ENCODE data around the genes DMWD, PGLYRP1 and PNMA8C.

DNA sequence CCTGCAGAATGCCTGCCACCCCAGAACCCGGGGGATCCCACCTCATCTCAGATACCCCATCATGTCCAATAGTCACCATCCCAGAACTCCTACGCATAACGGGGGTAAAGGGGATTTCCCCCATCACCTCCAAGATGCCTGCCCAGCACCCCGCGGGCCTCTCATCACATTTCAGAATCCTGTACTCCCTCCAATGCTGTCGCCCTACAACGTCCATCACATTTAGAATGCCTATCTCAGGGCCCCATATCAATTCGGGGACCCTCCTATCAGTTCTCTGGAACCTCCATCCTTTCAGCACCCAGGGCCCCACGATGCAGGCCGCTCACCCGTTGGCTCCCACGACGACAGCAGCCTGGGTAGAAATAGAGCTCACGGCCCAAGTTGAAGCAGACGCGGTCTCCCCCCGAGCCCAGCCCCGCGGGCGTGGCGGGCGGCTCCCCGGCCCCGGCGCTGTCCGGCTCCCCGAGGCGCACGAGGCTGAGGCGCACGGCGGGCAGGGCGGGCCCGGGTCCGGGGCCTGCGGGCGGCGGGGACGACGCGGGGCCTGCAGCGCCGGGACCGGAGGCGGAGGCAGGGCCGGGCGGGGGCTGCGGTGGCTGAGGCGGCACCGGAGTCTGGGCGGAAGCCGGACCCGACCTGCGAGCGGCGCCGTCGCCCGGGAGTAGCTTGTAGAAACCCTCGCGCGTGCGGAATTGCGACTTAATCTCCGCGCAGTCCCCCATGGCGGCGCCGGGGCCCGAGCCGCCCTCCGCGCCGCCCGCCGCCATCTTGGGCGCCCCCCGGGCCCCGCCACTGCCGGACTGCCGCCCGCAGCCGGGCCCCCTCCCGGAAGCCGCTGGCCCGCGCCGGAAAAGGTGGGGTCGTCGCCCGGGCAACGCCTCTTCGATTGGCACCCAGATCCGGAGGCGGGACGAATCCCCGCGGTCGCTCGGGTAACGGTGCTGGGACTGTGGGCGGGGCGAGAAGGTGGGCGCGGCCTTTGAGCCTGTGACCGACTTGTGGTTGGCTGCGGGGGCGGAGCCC lies at the start of gene DMWD:
Gene DMWD, minus strand, starts transcription at position 859 of the 1,026 bp plus-strand sequence.
- PRO-cap = unidirectional peak, minus-strand start at position 834 of the sequence
- RAMPAGE, long total RNA, 4 experiments = no peak in any of the 4 experiments

DNA sequence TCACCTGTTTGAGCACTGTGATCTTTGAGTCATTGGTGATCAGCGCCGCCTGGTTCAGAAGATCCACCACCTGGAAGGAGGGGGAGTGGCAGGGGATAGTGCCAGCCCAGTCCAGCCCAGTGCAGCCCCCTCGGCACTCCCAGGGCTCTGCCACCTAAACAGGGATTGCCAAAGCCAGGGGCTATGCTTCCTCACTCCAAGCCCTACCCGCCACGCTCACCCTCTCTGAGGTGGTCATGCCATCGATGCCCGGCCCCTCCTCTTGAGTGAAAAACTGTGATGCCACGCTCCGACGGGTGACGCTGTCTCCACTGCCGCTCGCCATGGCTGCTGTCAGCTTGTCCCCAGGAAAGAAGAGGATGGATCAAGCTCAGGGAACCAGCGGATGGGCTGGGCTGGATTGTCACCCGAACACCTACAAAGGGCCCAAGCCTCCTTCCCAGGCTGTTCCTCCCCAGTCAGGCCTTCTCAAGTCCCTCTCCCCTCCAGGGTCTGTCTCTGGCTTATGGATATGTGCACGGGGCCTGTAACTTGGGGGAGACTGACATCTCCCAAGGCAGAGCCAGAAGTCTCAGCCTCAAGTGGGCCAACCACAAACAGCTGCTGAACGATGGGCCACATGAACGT lies 8.7 kb downstream of the SYMPK start:
- PRO-cap = no peak
- RAMPAGE, long total RNA, 4 experiments = start-site peak on the minus strand in 1 of 4 experiments, centred at position 385 of the sequence, 33 reads per replicate

DNA sequence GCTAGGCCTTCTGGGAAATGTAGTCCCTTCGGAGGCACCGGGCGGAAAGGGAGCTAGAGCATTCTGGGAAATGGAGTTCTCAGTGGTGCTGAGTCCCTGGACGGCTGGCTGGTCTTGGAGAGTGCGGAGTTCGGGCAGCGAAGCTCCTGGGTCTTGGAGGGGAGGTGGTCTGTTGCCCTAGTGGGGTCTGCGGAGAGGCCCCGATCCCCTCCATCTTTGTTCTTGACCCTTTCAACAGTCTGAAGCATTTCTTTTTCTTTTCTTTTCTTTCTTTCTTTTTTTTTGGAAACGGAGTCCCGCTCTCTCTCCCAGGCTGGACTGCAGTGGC lies 321 bp upstream of the SYMPK start:
- PRO-cap = bidirectional peak, plus-strand start at position 82 of the sequence, minus-strand start outside the sequence
- RAMPAGE, long total RNA, 4 experiments = no peak in any of the 4 experiments

- PRO-cap = no peak
- RAMPAGE, long total RNA, 4 experiments = no peak in any of the 4 experiments
These were observed at the start of gene PGLYRP1 for GRCh38 chr19:46022822-46023153. Gene PGLYRP1 (minus strand): TSS chr19:46023053.

GRCh38 chr19:46180559-46181289 lies 32.7 kb downstream of the IGFL2 start:
- PRO-cap = no peak
- RAMPAGE, long total RNA, 4 experiments = no peak in any of the 4 experiments

DNA sequence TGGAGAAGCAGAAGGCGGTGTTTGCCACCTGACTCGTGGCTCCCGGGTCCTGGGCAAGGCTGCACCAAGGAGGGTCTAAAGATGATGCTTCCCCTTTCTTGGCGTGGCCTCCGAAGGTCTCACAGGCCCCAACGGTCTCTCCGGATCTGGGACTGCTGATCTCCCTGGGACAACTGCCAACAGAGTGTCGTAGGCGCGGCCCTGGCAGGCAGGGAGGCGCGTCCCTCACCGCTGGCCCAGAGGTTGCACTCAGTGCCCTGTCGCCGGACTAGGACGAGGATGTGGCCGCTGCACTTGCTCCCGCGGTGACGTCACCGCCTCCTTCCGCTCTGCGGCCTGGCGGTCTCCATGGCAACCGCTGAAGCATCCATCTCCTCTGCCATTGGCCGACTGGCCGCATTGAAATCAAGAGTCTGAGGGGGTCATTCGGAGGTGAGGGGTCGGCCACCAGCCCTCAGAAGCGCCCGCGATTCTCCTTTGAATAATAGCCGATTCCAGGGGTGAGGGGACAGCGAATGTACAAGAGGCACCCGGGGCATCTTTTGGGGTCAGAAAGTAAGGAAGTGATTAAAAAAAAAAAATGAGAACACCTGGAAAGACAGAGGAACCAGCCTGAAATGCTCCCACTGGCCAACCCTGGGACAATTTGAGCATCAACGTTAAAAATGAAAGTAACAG lies at the start of gene PNMA8C:
Gene PNMA8C, minus strand, starts transcription at position 313 of the 678 bp plus-strand sequence.
- PRO-cap = no peak
- RAMPAGE, long total RNA, 4 experiments = no peak in any of the 4 experiments

DNA sequence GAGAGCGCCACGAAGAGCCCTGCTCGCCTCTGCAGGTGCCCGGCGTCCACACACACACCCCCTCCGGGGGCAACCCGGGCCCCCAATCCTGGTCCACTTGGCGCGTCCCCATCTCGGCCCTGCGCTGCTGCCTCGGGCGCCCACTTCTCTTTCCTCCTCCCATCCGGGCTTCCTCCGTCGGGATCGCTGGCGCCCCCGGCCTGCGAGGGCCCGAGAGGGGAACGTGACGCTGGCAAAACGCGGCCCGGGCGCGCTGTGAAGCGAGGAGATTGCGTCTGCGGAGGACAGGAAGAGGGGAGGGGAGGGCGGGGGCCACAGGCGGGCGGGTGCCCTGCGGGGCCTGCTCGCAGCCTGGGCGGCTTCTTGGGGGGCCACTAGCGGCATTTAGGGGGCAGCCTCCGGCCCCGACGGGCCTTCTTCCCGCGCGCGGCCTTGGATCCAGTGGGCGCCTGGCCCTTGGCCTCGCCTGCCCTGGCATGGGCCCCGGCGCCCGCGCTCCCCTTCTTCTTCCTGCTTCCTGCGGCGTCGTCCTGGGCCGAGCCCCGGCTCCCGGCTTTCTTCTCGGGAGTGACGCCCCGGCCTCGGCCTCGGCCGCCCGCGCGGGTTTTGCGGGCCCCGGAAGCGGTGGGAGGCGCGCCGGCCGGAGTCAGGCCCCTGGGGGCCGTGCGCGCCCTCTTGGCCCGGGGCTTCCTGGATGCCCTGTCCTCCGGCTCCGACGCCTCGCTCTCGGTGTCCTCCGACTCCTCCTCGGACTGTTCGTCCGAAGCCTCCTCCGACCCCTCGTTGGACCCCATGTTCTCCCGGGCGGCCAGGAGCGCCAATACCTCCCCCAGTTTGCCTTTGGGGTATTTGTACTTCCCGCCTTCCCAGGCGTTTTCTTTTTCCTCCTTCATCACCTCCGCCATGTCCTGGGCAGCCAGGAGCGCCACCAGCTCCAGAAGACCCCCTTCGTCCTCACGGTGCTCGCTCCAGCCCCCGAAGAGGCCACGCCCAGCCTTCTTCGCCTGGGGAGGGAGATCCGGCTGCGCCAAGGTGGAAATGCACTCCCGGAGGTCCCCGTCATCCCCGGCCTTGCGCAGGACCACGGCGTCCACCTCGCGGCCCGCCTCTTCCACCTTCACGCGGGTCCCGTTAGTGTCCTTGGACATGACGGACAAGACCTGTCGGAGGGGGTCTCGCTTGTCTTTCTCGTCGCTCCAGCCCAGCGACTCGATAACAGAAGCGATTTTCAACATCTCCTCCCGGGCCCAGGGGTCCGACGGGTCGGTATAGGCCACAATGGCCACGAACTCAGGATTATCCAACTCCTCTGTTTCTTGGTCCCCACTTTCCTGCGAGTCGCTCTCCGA lies 2.0 kb downstream of the PNMA8B start:
- PRO-cap = bidirectional peak, plus-strand start at position 317 of the sequence, minus-strand start at position 173 of the sequence
- RAMPAGE, long total RNA, 4 experiments = no peak in any of the 4 experiments

DNA sequence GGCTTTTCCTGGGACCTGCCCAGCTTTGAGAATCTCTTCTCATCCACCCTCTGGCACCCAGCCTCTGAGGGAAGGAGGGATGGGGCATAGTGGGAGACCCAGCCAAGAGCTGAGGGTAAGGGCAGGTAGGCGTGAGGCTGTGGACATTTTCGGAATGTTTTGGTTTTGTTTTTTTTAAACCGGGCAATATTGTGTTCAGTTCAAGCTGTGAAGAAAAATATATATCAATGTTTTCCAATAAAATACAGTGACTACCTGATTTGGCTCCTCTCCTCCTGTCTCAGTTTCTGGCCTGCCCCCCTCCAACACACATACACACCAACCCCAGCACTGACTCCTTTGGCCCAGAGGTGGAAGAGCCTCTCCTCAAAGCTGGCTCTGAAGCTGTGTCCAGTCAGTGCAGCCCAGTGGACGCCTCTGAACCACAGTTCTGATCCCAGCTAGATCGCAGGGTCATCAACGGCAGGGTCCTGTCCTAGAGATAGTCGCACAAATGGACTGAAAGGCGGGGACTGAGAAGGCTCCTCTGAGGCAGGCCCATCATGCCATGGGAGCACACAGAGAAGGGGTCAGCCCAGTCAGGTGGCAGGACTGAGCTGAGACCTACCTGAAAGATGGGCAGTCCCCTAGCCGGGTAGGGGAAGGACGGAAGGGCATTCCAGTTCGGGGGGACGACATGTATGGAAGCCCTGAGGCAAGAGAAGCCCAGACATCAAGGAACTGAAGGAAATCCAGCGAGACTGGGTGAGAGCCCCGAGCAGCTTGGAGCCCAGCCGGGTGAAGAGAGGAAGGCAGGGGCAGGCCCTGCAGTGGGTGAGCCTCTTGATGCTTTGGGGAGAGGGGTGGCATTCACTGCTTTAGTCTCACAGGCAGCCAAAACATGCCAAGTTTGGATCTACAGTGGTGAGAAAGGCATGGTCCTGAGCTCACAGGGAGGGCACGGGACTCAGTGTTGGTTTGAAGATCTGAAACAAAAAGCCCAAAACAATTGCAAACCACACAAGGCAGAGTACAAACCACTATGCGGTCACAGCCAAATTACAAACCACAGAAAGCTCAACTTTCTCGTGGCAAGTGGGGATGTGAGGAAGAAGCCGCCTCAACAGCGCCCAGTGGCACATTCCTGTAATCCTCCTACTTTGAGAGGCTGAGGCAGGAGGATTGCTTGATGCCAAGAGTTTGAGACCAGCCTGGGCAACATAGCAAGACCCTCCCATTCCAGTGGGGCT lies 9.8 kb downstream of the CALM3 start:
- PRO-cap = no peak
- RAMPAGE, long total RNA, 4 experiments = no peak in any of the 4 experiments

DNA sequence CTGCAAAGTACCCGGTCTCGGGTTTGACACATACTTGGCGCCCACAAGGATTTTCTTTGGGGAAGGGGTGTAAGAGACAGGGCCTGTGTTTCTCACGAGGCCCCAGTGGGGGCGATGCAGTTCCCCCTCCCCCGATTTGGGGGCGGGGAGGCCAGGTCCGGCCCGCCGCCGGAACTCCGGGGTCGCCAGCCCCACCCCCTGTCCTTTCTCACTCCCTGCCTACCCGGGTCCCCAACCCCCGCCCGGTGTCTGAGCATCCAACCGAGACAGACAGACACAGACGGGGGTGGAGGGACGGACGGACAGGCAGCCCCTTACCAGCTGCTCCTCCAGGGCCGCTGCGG lies 512 bp downstream of the DACT3 start:
- PRO-cap = unidirectional peak, plus-strand start at position 279 of the sequence
- RAMPAGE, long total RNA, 4 experiments = no peak in any of the 4 experiments

DNA sequence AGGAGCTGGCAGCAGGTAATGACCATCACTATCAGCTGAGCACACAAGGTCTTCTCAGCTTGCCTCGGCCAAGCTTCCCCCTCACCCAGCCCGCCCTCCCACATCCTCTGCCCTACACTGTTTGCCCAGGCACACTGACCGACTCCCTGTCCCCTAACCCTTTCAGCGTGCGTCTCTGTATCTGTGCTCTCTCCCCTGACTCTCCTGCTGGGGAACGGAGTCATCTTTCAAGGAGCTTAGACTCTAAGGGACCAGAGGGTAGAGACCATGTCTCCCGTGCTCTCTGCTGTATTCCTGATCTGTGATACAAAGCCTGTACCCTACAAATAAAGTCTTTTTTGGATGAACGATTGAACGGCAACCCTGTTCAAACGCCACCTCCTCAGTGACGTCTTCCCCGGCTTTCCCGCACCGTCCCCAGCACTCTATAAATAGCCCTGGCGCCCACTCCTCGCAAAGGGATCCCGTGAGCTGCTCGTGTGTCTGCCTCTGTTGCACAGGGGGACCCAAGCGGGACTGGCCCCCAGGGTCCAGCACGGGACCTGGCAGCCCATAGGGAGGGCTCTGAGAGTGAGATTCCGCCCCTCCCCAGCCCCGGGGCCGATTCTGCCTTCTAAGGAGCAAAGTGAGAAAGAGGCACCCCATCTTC lies 8.3 kb upstream of the FKRP start:
- PRO-cap = no peak
- RAMPAGE, long total RNA, 4 experiments = start-site peak on the minus strand in 1 of 4 experiments, centred at position 491 of the sequence, 16 reads per replicate

GRCh38 chr19:46759669-46760435 lies 13.6 kb upstream of the STRN4 start:
- PRO-cap = no peak
- RAMPAGE, long total RNA, 4 experiments = no peak in any of the 4 experiments

DNA sequence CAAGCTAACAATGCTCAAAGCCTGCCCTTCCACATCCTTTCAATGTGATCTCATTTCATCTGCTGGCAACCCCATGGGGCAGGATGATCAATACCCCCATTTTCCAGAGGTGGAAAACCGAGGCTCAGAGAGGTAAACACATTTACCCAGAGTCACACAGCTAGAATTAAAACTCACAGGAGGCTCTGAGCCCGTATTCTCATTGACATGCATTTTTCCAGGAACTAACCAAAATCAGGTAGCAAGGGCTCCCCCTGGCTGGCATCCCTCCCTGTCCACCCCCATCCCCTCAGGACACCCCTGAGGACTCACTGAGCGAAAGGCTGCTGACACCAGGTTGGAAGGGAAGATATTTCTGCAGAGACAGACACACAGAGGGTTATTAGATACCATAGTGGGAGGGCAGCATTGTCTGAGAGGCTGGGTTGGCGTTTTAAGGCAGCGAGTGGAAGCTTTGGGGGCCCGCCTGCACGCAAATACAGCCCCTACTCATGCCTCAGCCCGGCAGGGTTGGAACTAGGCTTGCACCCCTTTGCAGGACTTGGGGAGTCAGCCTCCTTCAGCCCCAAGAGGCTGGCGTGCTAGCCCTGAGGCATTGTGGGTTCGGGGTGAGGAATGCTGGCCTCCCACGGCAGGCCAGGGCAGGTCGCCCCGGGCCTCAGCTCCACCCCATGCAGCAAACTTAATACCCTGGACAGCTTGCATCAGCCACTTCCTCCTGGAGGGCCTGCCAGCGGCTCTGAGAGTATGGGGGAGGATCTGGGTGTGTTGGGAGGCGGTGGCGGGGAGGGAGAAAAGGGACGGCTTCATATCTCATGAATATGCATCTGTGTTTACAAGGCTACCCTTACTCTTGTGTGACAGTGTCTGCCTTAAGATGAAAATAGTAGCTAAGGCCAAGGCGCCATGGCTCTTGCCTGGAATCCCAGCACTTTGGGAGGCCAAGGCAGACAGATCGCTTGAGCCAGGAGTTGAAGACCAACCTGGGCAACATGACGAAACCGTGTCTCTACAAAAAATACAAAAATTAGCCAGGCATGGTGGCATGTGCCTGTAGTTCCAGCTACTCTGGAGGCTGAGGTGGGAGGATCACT lies 3.8 kb downstream of the SLC1A5 start:
- PRO-cap = bidirectional peak, plus-strand start at position 711 of the sequence, minus-strand start at position 660 of the sequence
- RAMPAGE, long total RNA, 4 experiments = no peak in any of the 4 experiments

DNA sequence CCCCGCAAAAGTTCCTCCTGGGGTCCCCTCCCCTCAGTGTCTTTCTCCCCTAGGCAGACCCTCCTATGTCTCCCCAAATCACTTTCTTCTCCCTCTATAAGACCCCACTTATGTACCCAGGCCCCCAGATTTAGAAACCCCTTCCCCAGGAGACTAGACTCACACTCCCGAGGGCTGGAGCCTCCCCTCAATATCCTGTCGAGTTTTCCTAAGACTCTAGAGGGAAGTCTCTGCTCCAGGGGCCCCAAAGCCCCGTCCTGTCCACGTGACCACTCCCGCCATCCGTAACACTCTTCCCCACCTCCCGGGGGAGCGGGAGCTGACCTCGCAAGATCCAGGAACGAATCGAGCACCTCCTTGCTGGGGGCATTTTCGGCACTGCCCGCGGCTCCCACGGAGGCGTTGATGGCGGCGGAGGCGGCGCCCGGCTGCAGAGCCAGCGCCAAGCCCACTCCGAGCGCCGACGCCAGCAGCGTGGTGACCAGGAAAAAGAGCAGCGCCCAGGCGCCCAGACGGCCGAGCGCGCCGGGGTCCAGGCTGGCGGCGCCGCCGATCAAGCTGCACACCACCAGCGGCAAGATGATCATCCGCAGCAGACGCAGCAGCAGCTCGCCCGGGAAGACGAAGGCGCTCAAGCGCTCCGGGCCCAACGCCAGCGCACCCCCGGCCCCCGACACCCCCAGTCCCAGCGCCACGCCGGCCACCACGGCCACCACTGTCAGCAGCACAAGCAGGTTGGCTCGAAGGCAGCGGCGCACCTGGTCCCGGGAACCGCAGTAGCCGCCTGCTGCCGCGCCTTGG lies 1.1 kb downstream of the SLC1A5 start:
- PRO-cap = unidirectional peak, plus-strand start at position 475 of the sequence
- RAMPAGE, long total RNA, 4 experiments = no peak in any of the 4 experiments

DNA sequence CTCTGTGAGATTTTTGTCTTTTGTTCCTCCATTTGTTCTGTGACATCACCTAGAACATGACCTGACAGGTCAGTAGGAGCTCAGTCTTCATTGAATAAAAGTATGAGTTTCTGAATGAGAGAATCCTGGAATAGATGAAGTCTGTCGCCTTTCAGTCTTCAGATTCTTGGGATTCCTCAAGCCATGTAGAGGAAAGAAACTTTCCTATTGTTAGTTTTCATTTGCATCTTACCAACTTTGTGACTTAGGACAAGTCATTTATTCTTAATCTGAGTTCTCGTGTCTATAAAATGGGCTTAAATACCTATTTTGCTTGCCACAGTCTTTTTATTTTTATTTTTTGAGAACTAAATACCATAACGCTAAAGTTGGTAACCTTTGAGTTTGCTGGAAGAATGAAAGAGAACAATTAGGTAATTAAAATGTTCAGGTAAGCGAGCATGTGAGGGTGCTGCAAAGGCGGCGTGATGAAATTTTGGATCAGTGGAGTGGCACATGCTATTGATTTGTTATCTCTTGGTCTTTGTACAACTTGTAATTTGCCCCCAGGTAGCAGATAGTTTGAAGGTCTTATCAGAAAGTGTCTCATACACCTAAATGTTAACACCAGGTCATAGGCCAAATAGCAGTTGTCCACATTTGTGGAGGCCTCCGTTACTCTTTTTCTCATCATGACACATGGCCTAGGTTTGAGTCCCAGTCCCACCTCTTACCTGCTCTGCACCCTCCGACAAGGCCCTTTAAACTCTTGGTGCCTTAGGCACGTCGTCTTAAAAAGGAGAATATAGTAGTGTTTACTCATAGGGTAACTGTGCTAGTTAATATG lies 14.7 kb downstream of the ARHGAP35 start:
- PRO-cap = no peak
- RAMPAGE, long total RNA, 4 experiments = no peak in any of the 4 experiments

GRCh38 chr19:46954701-46955851 lies 64.6 kb upstream of the NPAS1 start:
- PRO-cap = unidirectional peak, minus-strand start at chr19:46955640
- RAMPAGE, long total RNA, 4 experiments = no peak in any of the 4 experiments

- PRO-cap = no peak
- RAMPAGE, long total RNA, 4 experiments = no peak in any of the 4 experiments
These were observed 18.0 kb upstream of the NPAS1 start for GRCh38 chr19:47001630-47002139.

DNA sequence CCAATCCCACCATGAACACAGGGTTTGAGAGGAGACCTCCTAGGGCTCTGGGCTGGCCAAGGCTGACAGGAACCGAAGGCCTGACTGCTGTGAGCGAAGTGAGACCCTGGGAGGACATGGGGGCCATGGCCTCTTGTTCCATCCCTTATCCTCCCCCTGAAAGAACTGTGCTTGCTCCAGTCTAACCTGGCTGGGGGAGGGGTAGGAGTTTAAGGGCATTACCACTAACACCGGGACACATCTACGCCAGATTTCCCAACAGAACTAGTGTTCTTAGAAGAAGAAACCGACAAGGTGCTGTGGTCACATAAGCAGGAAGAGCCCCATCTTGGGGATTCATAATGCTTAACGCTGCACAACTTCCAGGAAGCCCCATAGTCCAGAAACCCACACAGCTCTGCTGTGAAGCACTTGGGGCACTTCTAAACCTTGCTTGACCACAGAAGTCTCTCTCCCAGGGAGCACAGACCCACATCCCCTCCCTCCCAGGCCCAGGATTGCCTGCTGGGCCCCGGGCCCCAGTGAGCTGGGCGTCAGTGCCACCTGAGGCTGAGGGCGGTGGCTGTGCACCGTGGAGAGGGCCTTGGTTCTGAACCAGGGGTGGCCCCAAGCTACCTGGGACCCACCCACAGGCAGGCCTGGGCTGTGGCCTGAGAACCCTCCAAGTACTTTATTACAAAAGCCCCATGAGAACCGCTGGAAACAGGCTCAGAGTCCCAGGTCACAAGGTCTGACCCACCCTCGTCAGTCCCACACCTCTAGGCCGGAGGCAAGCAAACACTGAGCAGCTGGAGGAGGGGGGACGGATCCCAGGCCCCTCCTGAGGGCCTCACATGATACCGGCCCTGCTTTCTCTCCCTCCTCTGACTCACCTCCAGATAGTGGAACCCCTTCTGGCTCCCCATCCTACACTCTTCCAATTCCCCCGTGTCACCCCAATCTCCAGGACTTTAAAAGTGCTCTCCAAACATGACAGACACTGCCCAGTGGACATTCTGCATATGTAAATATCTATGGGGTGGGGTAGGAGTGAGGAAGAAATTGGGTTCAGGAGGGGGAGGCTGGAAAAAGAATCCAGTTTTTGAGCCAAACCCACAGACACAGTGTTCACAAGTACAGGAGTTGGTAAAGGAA lies 18.6 kb downstream of the ZC3H4 start:
- PRO-cap = bidirectional peak, plus-strand start at position 747 of the sequence, minus-strand start at position 557 of the sequence
- RAMPAGE, long total RNA, 4 experiments = no peak in any of the 4 experiments

DNA sequence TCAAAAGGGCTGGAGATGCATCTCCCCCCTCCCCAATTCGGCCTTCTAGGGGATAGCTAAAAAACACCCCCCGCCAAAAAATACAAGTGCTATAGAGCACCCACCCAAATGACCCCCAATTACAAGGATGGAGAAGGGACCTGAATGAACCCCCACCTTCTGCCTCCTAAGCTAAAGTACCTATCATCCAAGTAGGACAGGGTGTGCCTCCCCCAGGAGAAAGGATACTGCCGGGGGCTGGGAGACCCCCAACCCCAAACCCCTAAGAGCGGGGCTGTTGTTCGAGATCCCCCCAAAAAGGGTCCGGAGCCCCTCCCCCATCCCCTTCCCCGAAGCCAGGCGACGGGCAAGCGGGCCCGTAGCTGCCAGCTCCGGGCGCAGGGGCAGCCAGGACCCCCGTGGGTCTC lies 1.9 kb downstream of the ZC3H4 start:
- PRO-cap = no peak
- RAMPAGE, long total RNA, 4 experiments = no peak in any of the 4 experiments

GRCh38 chr19:47158213-47158809 lies 27.7 kb downstream of the SAE1 start:
- PRO-cap = no peak
- RAMPAGE, long total RNA, 4 experiments = no peak in any of the 4 experiments

DNA sequence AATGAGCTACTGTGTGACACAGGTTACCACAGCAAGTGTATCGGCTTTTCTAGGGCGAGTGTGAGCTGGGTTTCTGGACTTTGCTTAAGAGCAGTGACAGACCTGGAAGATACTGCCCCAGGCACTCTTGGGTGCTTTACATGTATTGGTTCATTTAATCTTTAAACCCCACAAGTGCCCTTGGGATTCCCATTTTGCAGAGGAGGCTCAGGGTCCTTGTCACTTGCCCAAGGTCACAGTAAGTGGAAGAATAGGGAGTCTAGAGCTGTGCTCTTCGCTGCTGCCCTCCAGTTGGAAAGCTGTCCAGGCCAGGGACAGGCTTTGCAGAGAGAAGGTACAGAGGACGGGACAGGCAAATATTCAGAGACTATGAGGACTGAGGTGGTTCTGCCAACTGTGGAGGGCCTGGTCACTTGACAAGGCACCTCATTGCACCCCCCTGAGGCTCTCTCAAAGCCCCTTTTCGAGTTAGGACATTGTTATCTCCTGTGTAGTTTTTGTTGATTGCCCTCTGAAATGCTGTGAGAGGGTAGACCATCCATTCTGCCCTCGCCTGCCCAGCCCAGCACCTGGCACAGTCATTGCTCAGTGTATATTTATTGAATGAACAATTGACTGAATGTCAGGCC lies 42.4 kb downstream of the BBC3 start:
- PRO-cap = no peak
- RAMPAGE, long total RNA, 4 experiments = no peak in any of the 4 experiments

Data from Peyer's patch (tissue), 4 donors.